HT-29 (cell line): ENCODE data around the genes TYMP and ARSA.

- RAMPAGE, long total RNA, result no peak
Measured at GRCh38 chr22:50454484-50455589, 20.0 kb downstream of the SBF1 start.

DNA sequence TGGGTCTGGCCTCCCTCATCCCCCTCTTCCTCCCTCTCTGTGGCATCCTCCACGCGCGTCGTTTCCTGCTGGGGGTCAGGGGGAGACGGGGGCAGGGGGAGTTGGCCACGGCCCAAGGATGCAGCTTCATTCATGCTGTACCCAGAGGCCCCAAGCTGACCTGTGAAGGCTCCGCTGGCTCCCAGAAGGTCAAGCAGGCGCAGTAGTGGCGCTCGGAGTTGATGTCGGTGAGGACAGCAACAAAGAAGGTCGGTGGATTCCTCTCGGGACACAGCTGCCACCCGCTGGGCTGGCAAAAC is 7.3 kb downstream of the SBF1 start:
- RAMPAGE, long total RNA, result no peak

- RAMPAGE, long total RNA, result no peak
Measured at GRCh38 chr22:50502845-50503686, 4.4 kb downstream of the LMF2 start.

DNA sequence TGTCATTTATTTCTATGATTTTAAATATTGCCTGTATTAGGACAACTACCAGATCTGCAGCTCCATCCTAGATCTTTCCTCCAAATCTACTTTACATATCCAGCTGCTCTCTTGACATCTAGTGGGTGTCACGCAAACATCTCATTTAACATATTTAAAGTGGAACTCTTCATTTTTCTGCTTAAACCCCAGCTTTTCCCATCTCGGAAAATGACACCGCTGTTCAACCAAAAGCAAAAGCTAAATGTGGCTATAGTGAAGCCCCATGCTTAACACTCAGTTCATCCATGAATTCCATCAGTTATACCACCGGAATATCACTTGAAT is 1.2 kb downstream of the NCAPH2 start:
- RAMPAGE, long total RNA, result no peak

DNA sequence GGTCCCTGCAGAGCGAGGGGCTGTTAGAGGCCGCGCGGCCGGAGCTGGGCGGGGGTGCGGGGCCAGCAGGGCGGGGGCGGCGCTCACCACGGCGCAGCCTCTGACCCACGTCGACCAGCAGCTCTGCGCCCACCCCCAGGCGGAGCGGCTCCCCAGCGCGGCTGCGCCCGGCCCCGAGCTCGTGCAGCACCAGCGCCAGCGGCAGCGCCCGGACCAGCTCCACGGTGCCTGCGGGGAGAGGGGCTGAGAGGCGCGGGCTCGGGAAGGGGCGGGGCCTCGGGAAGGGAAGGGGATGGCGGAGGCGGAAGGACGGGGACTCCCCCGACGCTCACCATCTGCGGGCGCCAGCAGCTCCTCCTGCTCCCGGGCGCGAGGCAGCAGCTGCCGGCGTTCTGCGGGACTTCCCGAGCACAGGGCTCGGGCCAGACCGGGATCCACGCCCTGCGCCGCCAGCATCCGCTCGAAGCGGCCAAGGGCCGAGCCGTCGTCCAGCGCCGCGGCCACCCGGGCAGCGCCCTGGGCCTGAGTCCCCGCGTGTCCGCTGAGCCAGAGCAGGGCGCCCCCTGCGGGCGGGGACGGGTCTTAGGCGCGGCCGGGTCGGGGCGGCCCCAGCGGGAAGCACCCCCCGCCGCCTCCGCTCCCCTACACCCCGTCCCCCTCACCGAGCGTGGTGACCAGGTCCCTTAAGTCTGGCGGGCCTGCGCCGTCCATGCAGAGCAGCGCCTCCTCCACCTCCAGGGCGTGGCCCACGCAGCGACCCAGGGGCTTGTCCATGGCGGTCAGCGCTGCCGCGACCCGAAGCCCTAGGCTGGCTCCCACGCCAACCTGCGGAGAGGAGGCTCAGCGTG is 740 bp upstream of the SCO2 start:
- RAMPAGE, long total RNA, result no peak

- RAMPAGE, long total RNA, result no peak
Measured at GRCh38 chr22:50526762-50527537, 1.6 kb upstream of the SCO2 start.

DNA sequence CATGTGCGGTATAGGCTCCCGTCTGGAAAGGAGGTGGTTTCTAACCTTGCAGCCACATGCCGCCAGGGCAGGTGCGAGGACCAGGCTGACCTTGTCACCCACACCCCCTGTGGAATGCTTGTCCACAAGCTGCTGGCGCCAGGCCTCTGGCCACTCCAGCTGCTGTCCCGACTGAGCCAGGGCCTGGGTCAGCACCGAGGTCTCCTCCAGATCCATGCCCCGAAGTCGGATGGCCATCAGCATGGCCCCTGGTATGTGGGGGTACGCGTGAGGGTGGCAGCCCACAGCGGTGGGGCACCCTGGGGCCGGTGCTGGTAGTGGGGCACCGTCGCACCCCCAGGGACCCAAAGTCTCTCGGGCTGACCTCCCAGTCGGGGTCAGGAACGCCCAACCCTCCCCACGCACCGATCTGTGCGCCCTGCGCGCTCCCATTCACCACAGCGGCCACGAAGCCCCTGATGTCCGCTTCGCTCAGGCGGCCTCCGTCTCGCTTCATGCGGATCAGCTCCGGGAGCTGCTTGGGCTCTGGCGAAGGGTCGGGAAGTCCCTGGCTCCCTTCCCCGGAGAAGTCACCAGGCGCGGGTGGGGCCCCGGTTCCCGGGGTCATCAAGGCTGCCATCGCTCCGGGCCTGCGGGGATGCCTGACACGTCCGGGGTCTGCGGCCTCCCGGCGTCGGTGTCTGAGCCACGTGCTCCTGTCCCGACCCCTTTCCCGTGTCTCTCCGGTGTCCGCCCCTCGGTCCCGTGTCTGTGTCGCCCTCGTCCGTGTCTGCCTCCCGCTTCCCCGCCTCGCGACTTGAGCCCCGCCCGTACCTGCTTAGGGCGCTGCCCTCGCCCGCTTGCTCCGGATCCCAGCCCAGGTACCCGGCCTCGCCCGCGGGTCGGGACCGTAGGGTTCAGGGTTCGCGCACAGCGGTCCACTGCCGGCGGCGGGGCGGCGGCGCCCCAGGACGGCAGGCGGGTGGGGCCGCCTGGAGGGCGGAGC is at the start of gene TYMP:
Gene TYMP (minus strand): TSS at position 922 of the 985 bp plus-strand sequence.
- RAMPAGE, long total RNA, result no peak

- RAMPAGE, long total RNA, result no peak
Measured at GRCh38 chr22:50530076-50530814, 433 bp upstream of the TYMP start.

DNA sequence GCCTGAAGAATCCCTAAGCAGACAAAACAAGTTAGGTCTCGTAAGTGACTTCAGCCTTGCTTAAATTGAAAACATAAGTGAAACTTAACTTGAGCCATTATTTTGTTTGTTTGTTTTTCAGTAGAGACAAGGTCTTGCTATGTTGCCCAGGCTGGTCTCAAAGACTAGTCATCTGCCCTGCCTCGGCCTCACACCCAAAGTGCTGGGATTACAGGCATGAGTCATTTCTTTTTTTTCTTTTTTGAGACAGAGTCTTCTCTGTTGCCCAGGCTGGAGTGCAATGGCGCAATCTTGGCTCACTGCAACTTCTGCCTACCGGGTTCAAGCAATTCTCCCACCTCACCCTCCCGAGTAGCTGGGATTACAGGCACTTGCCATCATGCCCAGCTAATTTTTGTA is 4.1 kb upstream of the KLHDC7B start:
- RAMPAGE, long total RNA, result no peak

GRCh38 chr22:50627815-50628496 is at the start of gene ARSA:
Gene ARSA, minus strand, starts transcription at chr22:50628152.
- RAMPAGE, long total RNA, result no peak

GRCh38 chr22:50657869-50658457 is 30.0 kb upstream of the ARSA start:
- RAMPAGE, long total RNA, result no peak

DNA sequence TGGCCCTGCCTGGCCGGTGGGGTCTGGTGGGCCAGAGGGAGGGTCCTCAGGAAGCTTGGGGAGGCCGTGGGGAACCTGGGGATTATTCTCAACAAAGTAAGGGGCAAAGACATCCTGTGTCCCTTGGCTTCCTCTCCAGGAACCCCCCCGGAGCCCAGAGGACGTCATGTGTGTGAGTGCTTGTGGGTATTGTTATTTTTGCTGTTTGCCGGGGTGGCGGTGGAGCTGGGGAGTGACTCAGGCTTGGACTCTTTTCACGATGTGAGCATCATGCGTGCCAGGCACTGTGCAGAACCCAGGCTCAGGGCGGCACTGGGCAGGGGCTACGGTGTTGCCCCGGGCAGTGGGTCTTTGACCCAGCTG is 43.7 kb upstream of the ARSA start:
- RAMPAGE, long total RNA, result no peak

DNA sequence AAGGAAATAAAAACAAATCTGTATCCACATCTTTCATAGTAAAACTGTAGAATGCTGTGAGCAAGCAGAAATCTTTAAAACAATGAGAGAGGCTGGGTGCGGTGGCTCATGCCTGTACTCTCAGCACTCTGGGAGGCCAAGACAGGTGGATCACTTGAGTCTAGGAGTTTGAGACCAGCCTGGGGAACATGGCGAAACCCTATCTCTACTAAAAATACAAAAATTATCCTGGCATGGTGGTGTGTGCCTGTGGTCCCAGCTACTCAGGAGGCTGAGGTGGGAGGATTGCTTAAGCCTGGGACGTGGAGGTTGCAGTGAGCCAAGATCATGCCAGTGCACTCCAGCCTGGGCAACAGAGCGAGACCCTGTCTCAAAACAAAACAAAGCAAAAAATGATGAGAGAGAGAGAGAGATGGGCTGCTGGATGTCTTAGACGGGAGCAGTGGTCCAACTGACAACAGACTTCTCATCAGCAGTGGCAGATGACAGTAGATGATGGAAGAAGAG is 29.2 kb upstream of the ACR start:
- RAMPAGE, long total RNA, result no peak

DNA sequence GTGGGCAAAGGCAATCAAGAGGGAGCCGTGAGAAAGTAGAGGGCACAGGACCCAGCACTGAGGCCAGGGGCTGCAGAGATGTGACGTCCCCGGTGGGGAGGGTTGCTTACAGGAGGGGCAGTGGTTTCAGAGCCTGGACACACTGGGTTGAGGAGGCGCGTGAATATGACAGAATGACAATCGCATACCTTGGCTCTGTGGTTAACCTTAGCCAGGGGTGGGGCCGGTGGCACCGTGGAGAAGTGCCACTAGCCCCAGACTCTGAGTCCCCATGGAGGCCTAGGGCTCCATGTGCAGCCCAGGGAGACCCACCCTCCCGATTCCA is 3.7 kb upstream of the ACR start:
- RAMPAGE, long total RNA, result no peak